ENCODE results near the genes TIE1, CCDC24 and KLF17.

GRCh38 chr1:43290221-43290900 lies 5.0 kb upstream of the C1orf210 start:
- PRO-cap, 4 experiments: no peak in any of the 4 experiments
- RAMPAGE, long total RNA, 4 experiments: no peak in any of the 4 experiments

GRCh38 chr1:43293861-43294212 lies 6.9 kb upstream of the TIE1 start:
- PRO-cap, 4 experiments: no peak in any of the 4 experiments
- RAMPAGE, long total RNA, 4 experiments: no peak in any of the 4 experiments

GRCh38 chr1:43300399-43301310 lies at the start of gene TIE1:
TIE1 (plus strand) TSS chr1:43300982.
- PRO-cap, 4 experiments: peak in 4 of 4 experiments; most common plus-strand start chr1:43300954 (in 2); most common minus-strand start chr1:43300804 (in 2)
- RAMPAGE, long total RNA, 4 experiments: start-site peak on the plus strand in 3 of 4 experiments, at chr1:43300974-43301020 at its widest, 97 to 140 reads per replicate

- PRO-cap, 4 experiments: peak in 4 of 4 experiments; most common plus-strand start chr1:43454792 (in 2); most common minus-strand start chr1:43454604 (in 4)
- RAMPAGE, long total RNA, 4 experiments: no peak in any of the 4 experiments
Observed at GRCh38 chr1:43454228-43455157, 762 bp upstream of the HYI start.

DNA sequence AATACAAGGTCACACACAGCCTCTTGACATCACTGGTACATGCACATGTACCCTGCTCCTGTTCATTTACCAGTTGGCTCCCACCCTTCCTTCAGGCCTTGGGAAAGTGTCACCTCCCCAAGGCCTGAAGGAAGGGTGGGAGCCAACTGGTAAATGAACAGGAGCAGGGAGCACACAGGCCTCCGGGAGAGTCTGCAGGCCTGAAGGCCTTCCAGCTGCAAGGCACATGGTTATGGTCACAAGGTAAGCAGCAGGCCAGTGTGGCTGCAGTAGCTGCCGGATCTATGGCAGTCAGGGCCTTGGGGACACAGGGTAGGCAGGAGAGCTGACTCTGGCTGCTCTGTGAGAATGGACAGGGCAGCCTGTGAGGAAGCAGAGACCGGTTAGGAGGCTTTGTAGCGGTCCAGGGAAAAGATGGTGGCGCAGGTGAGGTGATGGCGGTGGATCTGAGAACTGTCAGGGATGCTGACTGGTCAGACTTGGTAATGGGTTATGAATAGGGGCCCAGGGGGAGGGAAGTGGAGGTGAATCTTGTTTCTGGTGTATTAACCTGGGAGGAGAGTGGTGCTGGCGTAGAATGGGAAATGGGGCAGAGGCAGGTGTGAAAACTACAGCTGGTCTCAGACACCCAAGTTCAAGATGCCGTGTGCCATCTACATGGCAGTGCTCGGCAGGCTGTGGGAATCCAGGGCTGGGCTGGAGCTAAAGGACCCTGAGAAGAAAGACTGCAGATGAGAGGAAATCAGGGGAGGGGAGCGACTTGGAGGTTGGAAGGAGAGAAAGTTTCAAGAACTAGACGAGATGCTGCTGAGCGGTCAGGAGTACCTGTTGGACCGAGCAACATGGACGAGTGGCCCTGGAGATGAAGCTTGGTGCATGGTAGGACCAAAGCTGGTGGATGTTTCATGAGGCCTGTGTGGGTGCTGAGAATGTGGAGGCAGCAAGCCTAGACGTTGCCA lies 55.5 kb upstream of the KDM4A start:
- PRO-cap, 4 experiments: no peak in any of the 4 experiments
- RAMPAGE, long total RNA, 4 experiments: no peak in any of the 4 experiments

GRCh38 chr1:43596173-43597008 lies 53.6 kb upstream of the KDM4A start:
- PRO-cap, 4 experiments: no peak in any of the 4 experiments
- RAMPAGE, long total RNA, 4 experiments: no peak in any of the 4 experiments

DNA sequence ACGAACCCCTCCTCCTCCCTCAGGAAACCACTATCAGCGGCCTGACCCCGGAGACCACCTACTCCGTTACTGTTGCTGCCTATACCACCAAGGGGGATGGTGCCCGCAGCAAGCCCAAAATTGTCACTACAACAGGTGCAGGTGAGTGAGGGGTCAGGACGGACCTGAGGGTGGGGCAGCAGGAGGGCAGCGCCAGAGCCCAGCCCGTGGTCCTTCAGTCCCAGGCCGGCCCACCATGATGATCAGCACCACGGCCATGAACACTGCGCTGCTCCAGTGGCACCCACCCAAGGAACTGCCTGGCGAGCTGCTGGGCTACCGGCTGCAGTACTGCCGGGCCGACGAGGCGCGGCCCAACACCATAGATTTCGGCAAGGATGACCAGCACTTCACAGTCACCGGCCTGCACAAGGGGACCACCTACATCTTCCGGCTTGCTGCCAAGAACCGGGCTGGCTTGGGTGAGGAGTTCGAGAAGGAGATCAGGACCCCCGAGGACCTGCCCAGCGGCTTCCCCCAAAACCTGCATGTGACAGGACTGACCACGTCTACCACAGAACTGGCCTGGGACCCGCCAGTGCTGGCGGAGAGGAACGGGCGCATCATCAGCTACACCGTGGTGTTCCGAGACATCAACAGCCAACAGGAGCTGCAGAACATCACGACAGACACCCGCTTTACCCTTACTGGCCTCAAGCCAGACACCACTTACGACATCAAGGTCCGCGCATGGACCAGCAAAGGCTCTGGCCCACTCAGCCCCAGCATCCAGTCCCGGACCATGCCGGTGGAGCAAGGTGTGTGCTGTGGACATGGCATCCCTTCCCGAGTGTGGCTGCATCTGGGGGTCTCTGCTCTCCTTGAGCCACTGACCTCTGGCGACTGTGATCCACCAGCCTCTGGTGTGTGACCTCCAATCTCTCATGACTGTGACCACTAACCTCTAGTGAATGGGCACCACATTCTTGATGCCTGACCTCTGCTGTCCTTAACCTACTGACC lies 46.3 kb upstream of the KDM4A start:
- PRO-cap, 4 experiments: no peak in any of the 4 experiments
- RAMPAGE, long total RNA, 4 experiments: no peak in any of the 4 experiments

DNA sequence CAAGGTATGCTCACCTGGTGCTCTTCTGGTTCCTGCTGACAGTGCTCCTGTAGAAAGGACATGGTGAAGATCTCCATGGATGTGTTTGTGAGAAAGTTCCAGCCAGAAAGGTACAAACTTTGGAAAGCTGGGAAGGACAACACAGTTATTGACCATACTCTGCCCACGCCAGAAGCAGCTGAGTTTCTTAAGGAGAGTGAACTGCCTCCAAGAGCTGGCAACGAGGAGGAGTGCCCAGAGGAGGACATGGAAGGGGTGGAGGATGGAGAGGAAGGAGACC lies 17.7 kb downstream of the KDM4A start:
- PRO-cap, 4 experiments: no peak in any of the 4 experiments
- RAMPAGE, long total RNA, 4 experiments: no peak in any of the 4 experiments

DNA sequence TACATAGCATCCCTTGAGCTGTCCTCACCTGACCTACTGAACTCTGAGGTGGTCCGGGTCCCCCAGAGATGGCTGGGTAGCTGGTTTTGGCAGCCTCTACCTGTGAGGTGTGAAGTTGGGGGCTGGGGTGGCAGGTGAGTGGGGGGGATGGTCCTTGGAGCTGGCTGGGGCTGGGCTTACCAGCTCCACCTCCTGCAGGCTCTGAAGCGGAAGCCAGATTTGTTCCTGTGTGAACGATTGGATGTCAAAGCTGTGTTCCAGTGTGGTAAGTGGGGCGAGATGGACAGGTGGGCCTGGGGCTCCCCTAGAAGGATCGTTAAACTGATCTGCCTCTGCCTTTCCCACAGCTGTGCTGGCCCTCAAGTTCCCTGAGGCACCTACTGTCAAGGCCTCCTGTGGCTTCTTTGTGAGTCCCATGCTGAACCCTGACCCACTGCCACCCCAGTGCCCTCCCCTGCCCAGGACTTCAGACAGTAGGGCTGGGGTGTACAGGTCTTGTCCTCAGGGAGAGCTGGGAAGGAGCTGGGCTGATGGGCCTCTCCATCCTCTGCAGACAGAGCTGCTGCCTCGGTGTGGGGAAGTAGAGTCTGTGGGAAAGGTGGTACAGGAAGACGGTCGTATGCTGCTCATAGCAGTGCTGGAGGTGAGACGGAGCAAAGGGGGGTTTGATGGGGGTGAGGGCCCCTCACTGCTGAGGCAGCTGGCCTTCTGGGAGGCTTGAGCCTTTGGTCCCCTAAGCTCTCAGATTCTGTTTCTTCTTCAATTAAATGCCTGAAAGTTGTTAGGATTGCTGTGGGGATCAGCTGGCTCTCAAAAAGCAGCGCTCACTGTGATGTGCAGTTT lies 3.2 kb upstream of the DPH2 start:
- PRO-cap, 4 experiments: no peak in any of the 4 experiments
- RAMPAGE, long total RNA, 4 experiments: no peak in any of the 4 experiments

- PRO-cap, 4 experiments: peak in 4 of 4 experiments; most common plus-strand start chr1:43991826 (in 3); most common minus-strand start chr1:43991715 (in 3)
- RAMPAGE, long total RNA, 4 experiments: start-site peak on the plus strand in 2 of 4 experiments, at chr1:43991619-43991826 at its widest, 5 to 7 reads per replicate
Observed at GRCh38 chr1:43991181-43992034, at the start of gene CCDC24. CCDC24 (plus strand) TSS chr1:43991599.

- PRO-cap, 4 experiments: no peak in any of the 4 experiments
- RAMPAGE, long total RNA, 4 experiments: start-site peak on the plus strand in 1 of 4 experiments, at chr1:43993684-43993796 at its widest, 8 reads per replicate
Observed at GRCh38 chr1:43993642-43994251, 2.3 kb downstream of the CCDC24 start.

DNA sequence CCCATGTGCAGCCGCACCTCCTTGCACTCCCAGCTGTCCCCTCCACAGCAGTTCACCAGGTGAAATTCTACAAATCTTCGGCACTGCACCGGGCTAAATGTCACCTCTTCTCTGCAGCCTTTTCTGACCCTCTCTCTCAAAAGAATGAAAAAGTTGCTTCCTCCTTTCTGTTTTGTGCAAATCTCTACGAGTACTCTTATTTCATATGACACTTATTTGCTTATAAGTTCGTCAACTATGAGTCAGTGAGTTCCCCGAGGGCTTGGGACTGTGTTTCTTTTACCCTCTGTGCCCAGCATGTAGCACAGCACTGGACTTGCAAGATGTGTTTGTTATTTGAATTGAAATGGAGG lies 6.4 kb downstream of the SLC6A9 start:
- PRO-cap, 4 experiments: peak in 1 of 4 experiments; most common plus-strand start position 273 of the sequence (in 1); most common minus-strand start position 146 of the sequence (in 1)
- RAMPAGE, long total RNA, 4 experiments: no peak in any of the 4 experiments

- PRO-cap, 4 experiments: no peak in any of the 4 experiments
- RAMPAGE, long total RNA, 4 experiments: no peak in any of the 4 experiments
Observed at GRCh38 chr1:44118559-44119367, at the start of gene KLF17. KLF17 (plus strand) TSS chr1:44118821.

- PRO-cap, 4 experiments: no peak in any of the 4 experiments
- RAMPAGE, long total RNA, 4 experiments: no peak in any of the 4 experiments
Observed at GRCh38 chr1:44233205-44233644, 20.0 kb downstream of the DMAP1 start.

DNA sequence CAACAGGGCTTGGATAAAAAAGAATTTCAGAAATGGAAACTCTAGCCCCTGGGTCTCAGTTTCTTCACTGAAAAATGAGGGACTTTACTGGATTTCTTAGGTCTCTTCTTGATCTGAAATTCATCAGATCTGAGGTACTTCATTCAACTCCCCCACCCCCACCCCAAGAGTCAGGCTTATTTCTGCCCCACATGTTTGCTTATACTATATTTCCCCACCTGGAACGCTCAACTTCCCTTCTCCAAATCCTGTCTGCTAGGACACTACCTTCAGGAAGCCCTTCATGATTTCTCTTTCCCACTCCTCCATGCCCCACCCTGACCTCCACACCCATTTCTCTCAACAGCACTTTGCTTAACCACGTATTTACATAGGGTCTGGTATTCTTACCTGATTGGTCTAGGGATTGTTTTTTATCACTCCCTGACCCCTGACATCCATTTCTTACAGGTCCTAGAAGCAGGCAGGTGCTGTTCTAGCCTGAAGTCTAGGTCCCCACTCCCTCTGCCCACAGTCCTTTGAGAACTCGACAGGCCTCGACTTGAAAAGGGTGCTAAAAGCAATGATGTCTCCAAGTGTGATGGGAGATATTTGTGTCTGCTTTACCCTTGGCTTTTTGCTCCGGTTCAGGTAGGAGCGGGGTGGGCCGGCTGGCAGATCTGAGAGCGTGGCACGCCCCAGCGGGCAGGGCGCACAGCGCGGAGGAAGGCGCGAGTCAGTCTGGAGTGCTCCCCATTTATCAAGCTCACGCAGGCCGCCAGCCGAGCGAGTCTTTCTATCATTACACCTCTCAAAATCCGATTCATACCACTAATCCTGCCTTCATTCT lies 47.5 kb downstream of the DMAP1 start:
- PRO-cap, 4 experiments: no peak in any of the 4 experiments
- RAMPAGE, long total RNA, 4 experiments: no peak in any of the 4 experiments

DNA sequence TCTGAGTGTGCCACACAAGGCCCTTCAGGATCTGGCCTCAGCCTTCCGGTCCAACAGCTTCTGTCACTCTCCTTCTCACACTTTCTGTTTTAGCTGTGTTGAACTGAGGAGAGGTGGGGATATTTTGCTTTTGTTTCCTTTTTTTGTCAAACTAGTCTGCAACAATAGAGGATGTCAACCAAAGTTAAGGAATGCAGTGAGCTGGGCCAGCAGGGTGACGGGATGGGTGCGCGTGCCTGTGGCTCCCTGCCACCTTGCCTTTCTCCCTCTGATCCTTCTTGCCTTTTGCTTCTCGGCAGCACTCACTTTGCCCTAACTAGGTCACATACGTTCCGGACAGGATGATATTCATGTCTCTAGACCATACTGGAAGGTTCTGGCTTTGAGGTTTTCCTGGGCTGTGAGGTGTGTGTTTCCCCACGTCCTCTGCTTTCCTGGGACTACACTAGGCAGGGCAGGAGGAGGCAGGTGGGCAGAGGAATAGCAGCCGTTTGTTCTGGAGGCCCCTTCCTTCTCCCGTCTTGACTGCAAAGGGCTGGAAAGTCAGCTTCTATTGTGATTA lies 67.7 kb downstream of the RNF220 start:
- PRO-cap, 4 experiments: no peak in any of the 4 experiments
- RAMPAGE, long total RNA, 4 experiments: no peak in any of the 4 experiments

- PRO-cap, 4 experiments: peak in 3 of 4 experiments; most common plus-strand start chr1:44697008 (in 3); most common minus-strand start chr1:44696905 (in 2)
- RAMPAGE, long total RNA, 4 experiments: no peak in any of the 4 experiments
Observed at GRCh38 chr1:44696696-44697147, 22.2 kb downstream of the ARMH1 start.

GRCh38 chr1:44776455-44777059 lies 1.2 kb downstream of the RPS8 start:
- PRO-cap, 4 experiments: peak in 3 of 4 experiments; most common plus-strand start chr1:44776658 (in 1); most common minus-strand start chr1:44776617 (in 2)
- RAMPAGE, long total RNA, 4 experiments: no peak in any of the 4 experiments

- PRO-cap, 4 experiments: no peak in any of the 4 experiments
- RAMPAGE, long total RNA, 4 experiments: no peak in any of the 4 experiments
Observed at GRCh38 chr1:44778568-44778831, 3.2 kb downstream of the RPS8 start.

DNA sequence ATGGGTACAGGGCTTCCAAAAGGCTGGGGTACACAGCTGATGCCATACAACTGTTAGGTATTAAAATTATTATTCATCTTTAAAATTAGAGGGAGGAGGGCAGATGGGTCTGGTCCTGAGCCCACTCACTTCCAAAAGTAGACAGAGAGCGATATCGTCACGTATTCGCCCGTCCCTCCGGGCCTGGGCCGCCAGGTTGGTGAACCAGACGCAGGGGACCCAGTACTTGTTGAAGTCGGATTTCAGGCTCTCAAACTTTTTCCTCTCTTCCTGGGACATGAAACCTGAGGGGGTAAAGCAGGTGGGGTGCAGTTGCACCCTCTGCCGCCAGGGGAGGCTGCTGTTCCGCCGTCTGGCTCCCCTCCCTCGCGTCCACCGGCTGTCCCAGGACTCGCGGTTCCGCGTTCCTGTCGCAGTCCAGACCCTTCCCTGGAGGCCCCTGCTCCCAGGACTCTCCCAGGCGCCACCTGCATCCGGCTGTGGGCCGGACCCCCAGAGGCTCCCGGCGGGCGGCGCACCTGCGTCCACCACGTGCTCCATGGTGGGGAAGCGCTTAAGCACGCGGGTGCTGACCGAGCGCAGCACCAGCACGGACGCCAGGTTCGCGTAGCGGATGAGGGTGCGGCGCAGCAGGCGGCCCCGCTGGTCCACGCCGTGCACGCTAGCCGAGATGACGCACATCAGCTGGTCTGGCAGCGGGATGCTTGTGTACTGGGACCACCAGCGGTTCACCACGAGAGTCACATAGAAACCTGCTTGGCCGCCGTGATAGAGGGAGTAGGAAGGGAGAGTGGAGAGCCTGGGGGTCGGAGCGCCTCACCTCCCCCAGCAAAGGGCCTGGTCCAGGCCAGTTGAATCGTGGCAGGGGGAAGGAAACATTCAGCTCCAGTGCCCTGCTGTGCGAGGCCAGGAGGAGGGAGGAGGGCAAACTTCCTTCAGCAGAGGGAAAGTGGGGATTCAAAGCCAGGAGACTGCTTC lies 1.7 kb downstream of the BEST4 start:
- PRO-cap, 4 experiments: peak in 3 of 4 experiments; most common plus-strand start position 390 of the sequence (in 3); most common minus-strand start position 608 of the sequence (in 2)
- RAMPAGE, long total RNA, 4 experiments: no peak in any of the 4 experiments

Data from spleen (tissue), 7 donors.